Vermiform appendix (tissue), 1 donor: ENCODE data around the genes P2RY10 and GPR174.

DNA sequence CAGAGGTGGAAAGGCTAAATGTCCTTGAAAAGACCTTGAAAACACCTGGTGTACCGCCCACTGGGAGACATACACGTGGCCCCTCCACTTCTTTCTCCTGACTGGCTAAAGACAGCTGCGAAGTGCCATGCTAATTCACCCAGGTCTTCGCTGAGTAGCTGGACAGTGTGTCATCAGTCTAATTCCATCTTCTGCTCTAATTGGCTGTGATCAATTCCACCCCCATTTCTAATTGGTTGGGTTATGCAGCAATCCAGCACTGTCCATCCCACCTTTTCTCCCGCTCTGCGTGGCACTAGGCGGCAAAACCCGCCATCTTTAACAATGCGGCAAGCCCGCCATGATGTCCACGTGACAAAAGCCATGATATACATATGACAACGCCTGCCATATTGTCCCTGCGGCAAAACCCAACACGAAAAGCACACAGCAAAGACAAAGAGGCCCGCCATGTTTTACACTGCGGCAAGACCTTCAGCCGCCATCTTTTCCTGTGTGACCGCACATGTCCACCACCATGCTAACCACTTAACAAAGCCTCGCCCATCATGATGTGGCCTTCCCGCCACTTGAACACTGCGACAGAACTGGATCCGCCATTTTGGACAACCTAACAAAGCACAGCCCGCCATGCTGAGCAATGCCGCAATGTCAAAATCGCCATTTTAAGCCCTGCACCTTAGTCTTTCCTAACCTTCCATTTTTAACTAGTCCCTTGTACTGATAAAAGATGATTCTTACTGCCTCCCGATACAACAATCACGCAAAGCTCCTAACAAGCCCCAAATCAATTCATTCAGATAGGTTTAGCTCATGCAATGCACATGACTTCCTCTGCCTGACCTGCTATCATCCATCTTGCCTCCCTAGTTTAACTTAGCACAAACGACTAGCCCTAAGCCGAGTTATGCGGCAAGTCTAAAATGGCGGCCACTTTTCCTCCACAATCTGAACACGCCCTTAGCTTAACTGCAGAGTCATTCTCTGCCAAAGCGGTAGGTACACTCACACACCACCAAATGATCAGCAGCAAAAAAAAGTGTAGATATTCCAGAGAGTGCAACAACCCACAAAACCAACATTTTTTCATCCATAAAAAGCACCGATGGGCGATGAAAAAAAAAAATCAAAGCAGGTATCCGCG is 288.3 kb downstream of the CHIC1 start:
- PRO-cap = no peak

DNA sequence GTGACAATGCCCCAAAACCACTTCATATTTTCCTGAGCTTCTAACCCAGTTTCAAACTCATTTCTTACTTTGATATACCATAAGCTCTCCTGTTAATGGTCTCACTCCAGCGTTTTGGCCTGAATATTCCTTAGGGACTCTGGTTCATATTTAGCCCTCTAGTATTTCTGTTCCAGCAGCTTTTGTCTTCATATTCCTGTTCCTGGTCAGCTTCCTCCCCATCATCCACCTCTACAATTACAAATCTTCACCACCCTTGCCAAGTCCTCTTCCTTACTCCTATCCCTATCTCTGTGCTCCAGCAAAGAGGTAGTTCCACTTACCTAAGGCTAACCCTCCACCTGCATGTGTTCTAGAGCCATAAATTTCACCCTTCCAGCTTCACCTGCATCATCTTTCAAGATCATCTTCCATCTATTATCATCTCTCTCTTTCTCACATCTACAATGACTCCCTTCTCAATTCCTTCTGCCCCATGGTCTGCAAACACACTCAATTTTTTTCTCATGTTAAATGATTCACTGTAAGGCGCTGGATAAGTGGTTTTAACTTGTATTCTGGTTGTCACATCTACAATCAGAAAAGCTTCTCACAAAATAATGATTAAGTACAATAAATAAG is 86.7 kb upstream of the ZCCHC13 start:
- PRO-cap = no peak

GRCh38 chrX:74238605-74239784 is 65.0 kb upstream of the ZCCHC13 start:
- PRO-cap = no peak

DNA sequence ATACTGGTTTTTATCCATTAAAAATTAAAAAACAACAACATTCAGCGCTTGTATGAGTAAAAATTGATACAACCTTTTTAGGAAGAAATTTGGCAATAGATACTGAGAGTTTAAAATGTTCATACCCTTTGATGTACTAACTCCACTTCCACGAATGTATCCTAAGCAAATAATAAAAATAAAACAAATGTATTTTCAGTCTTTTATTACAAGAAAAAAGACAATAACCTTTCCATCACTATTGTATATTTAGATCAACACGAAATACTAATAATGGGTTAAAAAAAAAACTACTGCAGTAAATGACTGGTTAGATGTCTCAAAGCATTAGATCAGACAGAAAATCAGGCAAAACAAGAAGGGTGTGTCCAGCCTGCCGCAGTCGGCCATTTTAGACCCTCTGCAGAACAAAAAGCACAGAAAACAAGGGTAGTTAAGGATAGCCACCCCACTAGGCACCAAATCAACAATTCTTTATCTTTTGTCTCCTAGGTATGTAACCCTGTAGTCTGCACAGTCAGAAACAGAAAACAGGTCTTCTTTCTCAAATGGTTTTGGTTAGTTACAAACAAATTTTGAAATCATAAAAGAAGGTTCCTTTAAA is 13.6 kb upstream of the ZCCHC13 start:
- PRO-cap = no peak

DNA sequence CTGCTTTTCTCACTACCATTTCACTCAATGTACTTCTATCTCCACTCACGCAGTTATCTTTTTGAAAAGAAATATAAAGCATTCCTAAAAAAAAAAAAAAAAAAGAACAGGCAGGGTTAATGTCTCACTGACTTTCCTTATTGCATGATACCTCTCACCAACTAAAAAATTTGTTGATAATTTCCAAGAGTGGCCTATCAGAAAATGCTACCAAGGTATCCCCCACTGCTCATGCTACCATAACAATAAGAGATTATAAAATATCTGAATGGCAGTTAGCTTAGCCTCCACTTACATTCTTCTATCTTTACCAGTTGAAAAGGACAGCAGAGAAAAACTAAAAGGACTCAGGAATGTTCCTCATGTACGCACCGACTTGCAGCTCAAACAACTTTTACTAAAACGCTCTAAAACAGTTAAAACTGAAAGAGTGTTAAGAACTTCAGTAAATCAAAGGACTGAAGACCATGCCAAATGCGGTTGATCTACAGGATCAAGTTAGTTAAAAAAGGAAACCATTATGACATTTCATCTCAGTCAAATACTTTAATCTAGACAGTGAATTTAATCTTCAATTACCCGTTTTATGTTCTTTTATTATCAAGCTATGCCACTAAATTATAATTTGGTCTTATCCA is 6.0 kb downstream of the RLIM start:
- PRO-cap = no peak

GRCh38 chrX:74924418-74925180 is 653 bp downstream of the NEXMIF start:
- PRO-cap = bidirectional peak, plus-strand start at chrX:74924656, minus-strand start at chrX:74924558; unidirectional peak, plus-strand start at chrX:74924955

DNA sequence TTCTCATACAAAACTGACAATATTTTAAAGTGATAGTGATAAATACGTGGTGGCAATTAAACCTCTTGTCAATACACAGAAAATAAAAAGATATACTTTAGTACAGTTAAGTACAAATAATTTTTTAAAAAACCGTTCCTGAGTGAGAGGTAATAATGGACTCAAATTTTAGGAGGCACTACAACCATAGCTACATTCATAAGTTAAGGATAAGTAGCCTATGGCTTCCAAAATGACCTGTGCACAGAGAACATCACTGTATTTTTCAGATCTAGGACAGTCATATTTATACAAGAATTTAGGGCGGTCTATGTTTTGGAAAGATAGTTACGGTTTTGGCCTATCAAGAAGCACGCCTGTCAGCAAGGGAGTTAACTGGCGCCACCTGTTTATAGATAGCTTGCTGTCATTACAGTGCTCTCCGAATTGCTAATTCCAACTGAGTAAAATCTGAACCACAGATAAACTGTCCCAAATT is 775 bp downstream of the ABCB7 start:
- PRO-cap = no peak

DNA sequence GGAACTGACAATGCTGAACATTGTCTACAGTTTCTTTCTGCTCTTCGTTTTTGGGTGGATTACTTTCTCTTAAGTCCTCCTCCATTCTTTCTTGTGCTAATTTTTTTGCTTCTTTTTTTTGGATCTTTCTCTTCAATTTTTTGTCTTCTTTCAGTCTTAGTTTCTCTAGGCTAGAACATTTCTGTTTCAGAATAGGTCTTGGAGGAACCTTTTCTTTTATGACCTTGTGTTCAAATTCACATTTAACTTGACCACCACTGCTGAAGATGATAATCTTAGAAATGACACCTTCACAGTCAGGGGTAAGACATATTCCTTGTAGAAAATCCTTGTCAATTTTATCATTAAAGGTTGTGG is 40.6 kb downstream of the MAGEE2 start:
- PRO-cap = no peak

GRCh38 chrX:76029271-76029921 is 143.5 kb upstream of the PBDC1 start:
- PRO-cap = unidirectional peak, minus-strand start at chrX:76029510

DNA sequence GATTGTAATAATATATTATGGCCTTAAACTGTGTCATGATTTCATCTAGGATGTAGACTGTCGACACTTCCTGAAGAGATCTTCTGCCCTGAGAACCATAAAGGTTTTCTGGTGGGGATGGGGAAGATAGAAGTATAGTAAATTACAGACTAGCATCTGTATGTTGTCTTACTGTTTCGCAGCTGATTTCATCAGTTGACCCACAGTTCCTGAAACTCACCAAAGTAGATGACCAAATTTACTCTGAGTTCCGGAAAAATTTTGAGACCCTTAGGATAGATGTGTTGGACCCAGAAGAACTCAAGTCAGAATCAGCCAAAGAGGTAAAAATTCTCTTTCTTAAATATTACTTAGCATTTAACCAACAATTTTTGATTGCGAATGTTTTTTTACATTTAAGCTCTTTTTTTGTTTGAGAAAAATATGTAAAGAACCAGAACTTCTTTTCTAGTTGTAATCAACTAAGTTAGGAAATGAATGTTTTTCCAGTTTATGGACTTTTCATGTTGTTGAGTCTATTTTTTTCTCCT is 2.5 kb downstream of the PBDC1 start:
- PRO-cap = no peak

DNA sequence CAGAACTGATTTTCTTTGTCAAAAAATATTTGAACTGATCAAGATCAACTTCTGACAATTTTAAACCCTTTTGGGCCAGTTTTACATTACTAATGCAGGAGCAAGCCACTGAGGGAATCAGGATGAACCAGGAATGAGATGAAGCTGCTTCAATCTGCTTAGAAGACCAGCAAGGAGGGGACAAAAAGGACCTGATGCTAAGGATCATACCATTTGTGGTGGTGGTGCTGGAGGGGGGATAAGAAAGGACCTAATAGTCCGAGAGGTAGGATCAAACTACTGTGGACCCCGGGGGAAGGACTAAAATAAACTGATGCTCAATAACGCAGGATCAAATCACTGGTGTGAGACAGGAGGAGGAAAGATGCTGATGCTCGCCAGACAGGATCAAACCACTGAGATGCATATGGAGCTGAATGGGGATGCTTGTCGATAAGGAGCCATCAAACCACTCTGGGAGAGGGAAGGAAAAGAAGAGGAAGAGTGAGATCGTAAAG is 432.8 kb upstream of the FGF16 start:
- PRO-cap = no peak

GRCh38 chrX:77505305-77505712 is 58.1 kb downstream of the FGF16 start:
- PRO-cap = no peak

DNA sequence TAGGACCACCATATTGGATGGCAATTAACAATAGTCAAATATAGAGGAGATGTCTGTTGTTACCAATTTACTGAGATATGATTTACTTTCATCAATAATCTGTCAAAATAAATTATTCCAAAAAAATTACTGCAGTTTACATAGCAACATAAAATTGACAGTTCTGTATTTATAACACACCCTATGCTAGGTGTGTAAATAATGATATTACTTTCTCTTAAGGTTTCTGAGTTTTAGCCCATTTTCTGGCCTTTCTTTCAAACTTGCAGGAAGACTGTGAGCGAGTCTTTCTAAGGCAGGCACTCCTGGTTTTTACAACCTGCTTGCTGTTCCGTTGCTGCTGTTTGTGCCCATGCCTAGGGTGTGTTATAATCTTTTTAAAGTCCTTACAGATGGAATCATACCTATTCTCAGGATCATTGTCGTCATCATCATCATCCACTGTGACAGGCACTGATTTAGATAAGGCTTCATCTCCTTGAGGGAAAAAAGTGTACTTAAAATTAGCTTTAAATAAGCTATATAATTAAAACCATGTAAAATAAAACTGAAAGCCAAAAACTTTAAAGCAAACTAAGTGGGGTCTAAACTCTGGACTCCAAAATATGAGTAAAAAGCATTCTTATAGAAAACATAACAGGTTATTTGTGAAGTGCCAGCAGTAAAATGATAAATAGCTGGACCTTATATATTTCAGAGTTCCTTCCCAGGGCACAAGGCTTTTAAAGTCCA is 110.0 kb downstream of the ATRX start:
- PRO-cap = no peak

DNA sequence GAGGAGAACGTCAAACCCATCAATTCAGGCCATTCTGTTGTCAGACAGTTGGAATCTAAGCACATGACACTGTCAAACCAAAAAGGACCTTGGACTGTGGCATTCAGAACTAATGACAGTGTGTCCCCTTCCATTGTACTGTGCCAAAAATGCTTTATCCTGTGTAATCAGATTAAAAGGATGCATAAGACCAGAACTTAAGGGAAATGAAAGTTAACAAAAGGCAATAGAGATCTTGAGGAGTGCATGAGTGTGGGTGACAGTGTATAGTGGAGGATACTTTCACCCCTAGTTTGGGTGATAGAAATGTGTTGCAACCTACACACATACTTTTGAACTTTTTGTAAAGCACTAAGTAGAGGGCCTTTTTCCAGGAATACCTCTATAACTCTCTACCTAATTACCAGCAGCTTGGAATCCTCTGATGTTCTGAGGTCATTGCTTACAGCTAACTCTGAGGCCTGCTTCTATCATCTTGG is 4.5 kb downstream of the CYSLTR1 start:
- PRO-cap = no peak

DNA sequence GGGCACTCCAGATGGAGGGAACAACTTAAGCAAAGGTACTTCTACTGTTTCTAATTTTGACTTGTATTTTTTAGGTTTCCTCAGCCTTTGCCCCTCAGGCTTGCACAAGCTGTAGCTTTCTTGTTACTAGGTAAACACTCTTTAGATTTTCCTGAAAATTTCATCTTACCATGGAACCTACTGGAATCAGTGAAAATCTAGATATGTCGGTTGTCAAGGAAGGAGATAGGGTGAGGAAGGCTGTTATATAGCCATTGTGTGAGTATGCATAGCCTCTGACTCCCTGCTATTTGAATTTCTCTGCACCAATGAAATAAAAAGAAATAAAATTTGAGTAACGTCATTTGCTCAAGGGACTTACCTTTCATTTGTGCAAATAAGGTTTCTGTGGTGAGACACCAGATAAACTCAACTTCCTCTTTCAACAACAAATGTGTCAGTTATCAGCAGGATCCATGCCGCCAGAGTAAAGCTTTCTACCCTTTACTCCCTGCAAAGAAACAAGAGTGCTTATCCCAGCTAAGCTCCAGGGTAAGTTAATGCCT is at the start of gene P2RY10:
P2RY10 (plus strand) TSS at position 427 of the 545 bp plus-strand sequence.
- PRO-cap = bidirectional peak, plus-strand start at position 439 of the sequence, minus-strand start at position 222 of the sequence

GRCh38 chrX:79144182-79144952 is at the start of gene GPR174:
GPR174 (plus strand) TSS chrX:79144688.
- PRO-cap = bidirectional peak, plus-strand start at chrX:79144673, minus-strand start at chrX:79144516

DNA sequence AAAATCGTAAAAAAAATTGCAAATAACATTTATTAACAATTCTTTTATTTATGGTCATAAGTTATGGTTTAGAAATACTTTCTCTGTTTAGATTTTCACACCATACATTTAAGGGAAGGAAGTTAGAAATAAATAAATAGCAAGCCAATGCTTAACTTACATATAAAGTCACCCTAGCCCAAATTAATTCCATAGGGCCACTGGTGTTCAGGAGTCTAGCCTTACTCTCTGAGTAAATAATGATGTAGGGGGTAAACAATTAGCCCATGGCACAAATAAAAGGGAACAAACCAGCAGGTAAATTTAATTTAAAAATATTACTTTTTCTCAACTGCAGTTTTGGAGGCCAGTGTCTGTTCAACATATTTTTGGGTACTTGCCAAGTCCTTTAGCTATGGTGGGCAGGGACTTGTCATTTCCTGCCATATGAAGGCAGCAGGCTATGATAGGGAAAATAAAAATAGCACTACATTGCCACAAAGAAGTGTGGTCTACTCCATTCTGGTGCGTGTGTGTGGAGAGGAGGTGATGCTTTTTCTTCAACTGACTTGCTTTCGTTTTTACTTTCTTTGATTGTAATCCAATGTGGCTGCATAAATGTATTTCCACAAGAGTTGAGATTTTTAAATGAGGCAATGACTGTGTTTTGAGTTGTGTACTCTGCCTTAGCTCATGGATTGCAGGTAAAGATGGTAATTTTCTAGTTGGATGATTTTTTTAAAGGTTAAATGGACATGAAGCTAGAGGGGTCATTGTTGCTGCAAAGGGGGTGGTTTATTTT is 17.1 kb downstream of the GPR174 start:
- PRO-cap = unidirectional peak, plus-strand start at position 626 of the sequence

DNA sequence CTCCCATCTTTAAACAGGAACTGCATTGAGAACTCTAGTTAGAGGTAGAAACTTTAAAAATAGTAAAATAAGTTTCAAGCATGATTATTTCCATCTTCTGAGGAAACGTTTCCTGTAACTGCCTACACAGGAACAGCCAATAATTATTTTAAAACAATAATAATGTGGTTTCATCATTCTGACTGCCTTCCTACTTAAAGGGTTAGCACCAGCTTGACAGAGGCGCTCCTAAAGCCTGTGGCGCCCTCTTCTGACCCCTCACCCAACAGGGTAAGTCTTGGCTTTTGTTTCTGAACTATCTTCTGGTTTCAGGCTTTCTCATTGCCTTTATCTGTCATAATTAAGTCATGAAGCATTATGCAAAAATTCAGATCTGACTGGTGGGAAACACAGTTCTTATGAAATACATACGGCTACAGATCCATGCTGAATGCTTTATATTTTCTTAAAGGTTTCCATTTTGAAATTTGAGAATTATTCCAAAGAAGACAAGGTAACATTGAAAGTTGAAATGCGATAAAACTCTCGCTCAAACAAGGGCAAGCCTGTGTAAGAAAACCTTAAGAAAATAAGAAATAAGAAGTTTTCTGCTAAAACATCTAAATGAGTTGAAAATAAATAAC is 96.7 kb downstream of the ITM2A start:
- PRO-cap = no peak

DNA sequence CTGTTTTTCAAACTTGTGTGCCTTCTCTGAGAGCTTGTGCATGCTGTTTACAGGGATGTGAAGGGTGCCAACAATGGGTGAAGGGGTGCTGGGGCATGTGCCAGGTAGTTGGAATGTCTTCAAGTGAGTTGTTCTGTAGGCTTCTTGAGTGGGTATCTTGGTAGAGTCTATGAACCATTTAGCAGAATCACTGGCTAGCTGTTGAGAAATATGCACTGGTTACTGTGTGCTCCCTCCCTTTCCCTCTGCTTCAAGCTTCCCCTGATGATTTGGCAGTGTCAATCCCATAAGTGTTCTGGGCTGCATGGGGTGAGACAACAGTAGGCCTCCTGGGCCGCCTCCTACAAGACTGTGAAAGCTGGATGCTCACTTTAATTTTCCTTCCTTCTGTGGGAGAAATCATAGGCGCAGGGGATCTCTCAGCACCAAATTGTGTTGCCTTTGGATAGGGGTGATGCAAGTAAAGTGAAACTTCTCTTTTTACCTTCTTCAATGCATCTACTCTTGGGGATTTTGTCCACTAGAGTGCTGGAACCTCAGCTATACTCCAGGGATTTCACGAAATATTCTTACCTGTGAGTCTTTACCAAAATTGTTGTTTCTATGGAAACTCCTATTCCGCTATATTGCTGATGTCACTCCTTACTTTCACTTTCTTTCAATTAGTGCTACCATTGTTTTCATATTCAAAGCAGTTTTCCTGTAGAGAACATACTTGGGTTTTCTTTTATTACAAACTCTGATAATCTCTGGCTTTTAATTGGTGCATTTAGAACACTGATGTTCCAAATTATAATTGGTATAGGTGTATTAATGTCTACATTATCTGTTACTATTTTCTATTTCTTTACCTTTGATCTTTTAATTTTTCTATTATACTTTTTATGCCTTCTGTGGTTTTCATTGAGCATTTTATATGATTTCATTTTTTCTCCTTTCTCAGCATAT is 29.8 kb downstream of the ITM2A start:
- PRO-cap = no peak

DNA sequence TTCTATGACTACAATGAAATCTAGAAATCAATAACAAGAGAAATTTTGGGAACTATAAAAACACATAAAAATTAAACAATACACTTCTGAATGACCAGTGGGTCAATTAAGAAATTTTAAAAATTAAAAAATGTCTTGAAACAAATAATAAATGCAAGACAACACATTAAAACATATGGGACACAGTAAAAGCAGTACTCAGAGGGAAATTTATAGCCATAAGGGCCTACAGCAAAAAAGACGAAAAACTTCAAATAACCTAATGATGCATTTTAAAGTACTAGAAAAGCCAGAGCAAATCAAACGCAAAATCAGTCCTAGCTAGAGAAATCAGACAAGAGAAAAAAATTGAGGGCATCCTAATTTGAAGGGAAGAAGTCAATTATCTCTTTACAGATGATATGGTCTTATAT is 61.8 kb upstream of the TBX22 start:
- PRO-cap = no peak